ENCODE data around the genes DZIP1 and OXGR1.

DNA sequence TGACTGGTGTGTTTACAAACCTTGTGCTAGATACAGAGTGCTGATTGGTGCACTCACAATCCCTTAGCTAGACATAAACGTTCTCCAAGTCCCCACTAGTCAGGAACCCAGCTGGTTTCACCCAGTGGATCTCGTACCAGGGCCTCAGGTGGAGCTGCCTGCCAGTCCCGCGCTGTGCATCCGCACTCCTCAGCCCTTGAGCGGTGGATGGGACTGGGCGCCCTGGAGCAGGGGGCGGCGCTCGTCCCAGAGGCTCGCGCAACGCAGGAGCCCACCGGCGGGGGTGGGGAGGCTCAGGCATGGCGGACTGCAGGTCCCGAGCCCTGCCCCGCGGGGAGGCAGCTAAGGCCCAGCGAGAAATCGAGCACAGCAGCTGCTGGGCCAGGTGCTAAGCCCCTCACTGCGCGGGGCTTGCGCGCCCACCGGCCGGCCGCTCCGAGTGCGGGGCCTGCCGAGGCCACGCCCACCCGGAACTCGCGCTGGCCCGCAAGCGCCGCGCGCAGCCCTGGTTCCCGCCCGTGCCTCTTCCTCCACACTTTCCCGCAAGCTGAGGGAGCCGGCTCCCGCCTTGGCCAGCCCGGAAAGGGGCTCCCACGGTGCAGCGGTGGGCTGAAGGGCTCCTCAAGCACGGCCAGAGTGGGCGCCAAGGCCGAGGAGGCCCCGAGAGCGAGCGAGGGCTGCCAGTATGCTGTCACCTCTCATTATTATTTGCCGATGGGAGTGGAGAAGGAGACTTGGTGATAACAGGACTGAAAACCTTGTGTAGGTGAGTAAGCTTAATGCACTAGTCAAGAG lies 204.2 kb upstream of the SLITRK1 start:
- PRO-cap, result no peak

GRCh38 chr13:87720568-87721146 lies 49.5 kb downstream of the SLITRK5 start:
- PRO-cap, result no peak

- PRO-cap, result no peak
These were observed 1731.0 kb downstream of the SLITRK5 start for GRCh38 chr13:89402146-89402608.

GRCh38 chr13:91349237-91349542 lies 49.2 kb upstream of the GPC5 start:
- PRO-cap, result no peak

DNA sequence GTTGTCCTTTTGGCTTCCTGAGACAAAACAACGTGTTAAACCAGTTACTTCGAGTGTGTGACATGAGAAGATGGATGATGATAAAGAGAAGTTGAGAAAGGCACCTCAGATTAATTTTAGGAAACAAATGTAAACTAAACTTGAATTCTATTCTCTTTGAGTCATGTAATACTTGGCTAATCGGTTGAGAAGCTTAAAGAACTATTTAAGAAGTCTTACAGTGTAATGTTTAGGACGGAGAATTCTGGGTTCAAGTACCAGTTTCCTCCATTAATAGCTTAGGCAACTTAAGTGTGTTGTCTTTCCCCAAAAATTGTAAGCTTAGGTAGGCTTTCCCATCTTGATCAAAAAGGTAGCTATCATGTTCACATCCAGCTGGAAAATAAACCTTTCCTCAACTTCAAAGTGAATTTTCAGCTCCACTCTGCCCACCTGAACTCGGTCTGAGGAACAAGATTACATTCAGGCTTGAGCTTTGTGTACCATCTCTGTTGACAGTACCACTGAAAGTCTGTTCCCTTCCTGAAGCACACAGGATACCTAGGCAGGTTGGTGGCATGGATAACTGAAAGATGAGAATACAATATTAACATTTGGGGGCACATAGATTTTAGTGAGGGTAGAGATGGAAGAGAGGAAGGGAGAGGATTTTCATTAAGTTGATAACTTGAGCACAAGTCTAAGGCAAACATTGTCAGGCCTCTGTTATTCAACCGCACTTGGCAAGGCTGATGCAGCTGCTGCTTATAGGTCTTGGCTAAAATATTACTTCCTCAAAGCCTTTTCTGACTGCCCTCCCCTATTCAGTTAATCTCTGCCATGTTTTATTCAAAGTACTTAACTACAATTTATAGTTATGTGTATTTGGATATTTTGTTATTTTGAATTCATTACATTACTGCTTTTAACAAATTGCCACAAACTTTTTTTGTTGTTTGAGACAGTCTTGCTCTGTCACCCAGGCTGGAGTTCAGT lies 40.2 kb upstream of the GPC5 start:
- PRO-cap, result no peak

DNA sequence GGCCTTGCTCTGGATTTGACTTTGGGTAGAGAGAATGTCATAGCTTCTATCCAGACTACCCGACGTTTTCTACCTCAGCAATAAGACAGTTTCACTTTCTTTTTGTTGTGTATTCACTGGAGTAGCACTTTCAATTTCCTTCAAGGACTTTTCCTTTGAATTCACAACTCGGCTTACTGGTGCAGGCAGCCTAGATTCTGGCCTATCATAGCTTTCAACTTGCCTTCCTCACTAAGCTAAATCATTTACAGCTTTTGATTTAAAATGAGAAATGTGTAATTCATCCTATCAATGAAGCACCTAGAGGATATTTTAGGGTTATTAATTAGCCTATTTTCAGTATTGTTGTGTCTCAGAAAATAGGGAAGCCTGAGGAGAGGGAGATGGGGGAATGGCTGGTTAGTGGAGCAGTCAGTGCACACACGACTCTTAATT lies 420.3 kb upstream of the GPC6 start:
- PRO-cap, result no peak

DNA sequence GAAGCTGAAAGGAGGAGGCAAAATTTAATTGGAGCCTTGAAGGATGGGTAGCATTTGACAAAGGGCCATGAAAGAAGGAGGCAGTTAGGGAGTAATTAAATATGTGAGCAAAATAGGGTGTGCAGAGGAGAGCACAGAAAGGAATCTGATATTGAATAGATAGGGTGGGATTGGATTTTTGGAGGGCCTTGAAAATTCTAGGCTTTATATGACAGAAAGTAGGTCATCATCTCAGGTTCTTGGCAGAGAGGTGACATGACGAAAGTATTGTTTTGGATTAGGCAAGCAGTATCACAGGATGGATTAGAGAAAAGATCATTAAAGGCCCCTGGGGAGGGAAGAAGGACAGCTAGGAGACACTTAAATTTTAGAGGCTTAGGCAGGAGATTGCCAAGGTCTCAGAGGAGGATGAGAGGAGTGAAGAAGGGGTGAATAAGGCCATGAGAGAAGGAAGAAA lies 8.6 kb downstream of the GPC6 start:
- PRO-cap, result no peak

DNA sequence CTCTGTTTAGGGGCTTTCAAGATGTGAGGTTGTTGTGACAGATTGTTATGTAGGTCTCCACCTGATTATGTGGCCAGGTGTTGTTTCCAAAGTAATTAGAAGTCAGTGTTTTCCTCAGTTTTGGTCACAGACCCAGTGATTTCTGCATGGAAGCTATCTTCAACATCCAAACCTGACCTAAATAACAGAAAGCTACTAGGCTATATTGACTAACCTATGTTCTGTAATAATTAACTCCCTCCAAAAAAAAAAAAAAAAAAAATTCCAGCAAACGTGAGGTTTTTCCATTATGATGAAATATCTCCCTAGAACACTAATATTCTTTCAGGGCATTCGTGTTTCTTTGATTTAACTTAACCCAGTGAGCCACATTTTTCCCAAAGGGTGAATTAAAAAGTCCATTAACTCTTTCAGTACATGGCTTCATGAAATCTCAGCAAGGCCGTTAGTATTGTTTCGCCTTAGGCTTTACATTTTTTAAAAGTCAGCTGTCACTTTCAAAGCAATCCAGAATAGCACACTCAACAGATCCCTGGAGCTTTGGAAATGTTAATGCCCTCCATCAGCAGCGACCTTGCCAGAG lies 175.9 kb downstream of the DCT start:
- PRO-cap, result no peak

DNA sequence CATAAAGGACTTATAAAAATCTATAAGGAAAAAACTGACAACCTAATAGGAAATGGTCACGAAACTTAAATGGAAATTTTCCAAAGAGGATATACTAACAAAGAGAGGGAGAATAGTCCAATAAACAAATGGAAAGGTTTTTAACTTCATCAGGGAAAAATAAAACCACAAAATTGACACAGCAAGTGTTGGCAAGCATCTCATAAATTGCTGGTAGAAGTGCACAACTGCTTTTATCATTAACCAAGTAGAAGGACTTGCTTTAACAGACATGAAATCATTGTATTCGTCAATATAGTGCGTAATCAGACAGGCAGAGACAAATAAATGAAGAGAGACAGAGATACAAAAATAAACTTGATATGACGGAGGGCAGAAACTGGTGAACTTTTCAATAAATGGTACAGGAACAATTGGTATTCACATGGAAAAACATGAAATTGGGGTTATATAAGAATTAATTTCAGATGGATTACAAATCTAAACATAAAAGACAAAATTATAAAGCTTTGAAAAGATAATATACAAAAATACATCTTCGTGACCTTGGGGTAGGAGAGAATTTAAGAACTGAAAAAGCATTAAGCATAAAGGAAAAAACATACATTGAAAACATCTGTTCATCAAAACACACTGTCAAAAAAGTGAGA lies 7.3 kb downstream of the TGDS start:
- PRO-cap, result no peak

DNA sequence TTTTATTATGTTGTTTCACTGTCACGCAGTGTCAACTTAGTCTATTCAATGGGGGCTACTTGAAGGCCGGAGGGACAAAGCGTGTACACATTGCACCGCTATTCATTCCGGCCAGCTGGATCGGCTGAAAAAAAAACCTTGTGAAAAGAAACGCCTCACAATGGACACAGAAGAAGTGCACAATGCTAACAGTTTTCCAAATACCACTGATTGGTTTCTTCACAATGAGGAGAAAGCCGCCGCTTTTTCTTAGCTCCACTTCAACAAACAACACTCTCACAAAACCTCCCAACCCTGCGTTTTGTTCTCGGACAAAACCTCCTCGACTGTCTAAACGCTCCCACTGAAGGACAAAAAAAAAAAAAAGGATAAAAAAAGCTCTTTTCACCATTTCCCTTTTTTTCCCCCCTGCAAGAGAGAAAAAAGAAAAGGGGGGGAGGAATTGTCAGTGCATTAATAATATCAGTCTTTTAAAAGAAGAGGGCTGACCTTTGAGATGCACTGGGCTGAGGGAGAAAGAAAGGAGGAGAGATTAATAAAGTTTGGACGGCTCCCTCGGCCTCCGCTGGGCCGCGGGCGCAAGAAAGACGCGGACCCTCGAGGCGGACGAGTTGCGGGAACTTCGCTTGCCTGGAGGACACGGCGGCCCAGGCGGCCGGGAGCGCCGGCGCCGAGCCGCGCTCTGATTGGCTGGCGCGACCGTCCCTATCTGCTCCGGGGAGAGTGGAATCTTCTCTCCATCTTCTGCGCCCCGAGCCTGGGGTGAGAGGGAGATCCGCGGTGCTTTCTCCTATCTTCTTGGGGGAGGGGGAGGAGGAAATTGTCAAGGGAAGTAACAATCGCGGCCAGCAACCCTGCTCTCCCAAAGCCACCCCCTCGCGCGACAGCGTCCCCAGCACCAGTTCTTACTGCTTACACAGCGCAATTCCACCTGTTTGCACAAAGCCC lies 5.2 kb downstream of the SOX21 start:
- PRO-cap, result no peak

DNA sequence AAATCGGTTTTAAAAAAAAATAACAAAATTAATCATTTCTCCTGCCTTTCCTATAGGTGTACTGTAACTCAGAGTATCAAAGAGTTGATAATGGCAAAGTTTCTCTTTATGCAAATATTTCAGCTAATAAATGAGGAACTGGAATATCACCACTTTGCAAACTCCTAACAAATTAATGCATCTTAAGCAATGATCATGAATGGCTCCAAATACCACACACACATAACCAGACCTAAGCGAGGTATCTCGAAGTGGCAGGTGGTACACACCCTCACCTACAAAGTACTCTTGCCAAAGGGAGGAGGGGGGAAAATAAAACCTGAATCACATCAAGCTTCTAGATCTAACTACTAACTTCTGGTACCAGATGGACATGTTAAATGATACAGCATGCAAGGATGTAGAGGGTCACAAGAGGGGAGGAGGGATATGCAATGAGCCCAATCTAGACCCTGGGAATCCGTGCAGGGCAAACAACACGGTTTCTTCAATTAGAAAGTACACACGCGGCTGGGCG lies 61.4 kb downstream of the ABCC4 start:
- PRO-cap, result no peak

GRCh38 chr13:95492367-95492645 lies 60.2 kb upstream of the CLDN10 start:
- PRO-cap, result no peak

GRCh38 chr13:95644292-95645025 lies at the start of gene DZIP1:
TSS of gene DZIP1 (minus strand) at chr13:95644706.
- PRO-cap, result no peak

DNA sequence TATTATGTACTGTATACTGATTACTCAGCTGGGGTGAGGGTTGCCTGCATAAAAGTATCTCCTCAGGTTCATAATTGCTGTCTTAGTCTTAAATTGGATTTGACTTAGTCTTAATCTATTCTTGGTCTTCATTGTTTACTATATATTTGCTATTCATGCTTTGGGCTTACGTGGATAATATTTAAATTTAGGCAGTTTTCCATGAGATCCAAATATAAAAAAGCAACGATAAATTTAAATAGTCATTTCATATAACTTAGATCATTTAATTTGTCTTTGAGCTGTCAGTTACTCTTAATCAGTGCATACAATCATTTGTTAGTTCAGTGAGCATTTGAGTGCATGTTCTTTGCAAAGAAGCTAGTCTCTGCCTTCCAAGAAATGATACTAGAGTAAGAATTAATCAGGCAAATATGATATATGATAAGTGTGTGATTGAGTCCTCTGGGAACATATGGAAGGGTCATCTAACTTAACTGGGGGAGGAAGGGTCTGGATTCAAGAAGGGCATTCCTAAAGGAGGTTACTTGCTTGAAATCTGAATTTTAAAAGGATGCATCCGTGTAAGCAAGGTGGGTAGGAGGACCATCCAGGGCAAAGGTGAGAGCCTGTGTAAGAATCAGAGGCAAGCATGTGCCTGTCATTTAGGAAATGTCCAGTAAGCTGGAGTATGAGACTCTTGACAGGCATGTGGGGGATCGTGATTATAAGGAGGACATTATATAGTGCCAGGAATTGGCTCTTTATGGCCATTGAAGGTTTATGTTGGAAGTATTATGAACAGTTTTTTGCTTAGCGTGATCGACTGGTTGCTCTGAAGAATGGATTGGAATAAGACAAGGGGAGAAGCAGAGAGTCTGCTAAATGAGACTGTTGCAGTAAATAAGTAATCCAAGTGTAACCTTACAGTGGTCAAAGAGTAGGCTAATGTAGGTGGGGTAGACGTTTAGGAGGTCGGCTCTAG lies 70.2 kb downstream of the DNAJC3 start:
- PRO-cap, result no peak

DNA sequence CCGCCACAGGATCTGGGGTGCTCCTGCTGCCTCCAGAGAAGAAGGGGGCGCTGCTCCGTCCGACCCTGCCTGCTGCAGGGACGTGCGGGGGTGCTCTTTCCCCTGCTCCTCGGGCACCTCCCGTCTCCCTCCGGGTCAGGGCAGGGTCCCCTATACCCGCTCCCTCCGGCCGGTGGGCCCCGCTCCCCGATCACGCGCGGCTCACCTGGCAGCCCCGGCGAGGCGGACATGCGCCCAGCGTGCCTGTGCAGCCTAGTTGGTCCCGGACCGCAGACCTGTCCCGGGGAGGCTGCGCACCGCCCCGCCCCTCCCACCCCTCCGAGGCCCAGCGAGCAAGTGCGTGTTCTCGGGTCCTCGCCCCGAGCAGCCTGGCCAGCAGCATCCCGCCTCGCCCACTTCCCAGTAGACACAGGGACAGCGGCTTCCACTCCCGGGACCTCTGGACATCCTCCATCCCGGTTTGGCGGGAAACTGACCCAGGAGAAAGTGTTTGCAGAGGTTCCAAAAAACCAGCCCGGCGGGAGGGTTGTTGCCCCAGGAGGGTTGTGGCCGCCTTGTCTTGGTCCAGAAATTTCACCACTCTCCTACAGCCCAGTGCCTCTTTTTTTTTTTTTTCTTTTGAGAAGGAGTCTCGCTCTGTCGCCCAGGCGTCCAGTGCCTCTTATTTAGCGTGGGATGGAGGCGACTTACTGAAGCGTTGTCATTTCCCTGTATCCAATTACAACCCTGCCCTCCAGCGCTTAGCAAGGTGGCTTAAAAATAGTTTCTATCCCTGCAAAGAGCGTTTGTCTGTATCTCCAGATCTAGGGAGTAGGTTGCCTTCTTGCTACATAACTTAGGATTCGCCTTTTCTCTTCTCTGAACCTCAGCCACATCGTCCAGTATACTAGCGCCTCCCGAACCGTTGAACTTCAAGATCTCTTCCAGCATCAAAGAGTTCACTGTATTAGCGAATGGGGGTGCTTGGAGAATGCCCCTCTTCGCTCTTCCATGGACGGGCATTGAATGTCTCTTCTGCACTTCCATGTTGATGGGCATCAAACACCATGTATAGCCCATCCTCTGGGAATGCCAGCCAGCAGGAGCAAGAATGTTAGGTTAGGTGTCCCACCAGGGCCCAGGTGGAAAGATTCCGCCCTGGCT lies at the start of gene OXGR1:
Gene OXGR1 (minus strand): TSS at position 384 of the 1,143 bp plus-strand sequence.
- PRO-cap, result no peak

DNA sequence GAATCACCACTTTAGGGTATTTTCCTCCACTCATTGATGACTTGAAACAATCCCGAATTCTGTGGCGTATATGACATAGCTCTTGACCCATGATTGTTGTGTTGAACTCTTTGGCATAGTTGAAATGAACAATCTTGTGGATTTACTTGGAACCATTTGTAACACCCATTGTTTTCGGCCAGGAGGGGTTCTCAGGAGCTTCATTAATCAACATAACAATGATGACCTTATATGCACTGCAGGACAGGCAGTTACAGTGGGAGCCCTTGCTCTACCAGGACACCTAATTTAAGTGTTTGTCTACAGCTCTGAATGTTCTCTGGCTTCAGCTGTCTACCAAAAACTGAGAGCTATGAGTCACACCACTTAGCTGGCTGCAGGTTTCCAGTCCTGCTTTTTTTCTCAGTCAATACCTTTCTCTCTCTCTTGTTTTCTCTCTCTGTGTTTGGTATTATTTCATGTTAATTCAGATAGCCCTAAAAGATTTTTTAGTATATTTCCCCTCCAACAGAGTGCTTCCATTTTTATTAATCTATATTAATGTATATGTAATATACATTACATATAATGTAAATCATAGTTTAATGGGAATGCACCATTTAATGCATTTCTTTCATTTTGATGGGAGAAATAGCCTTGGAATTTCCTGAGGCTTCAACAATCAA lies 105.4 kb upstream of the MBNL2 start:
- PRO-cap, result no peak

- PRO-cap, result no peak
These were observed 11.4 kb downstream of the MBNL2 start for GRCh38 chr13:97233344-97234053.

GRCh38 chr13:97327316-97327837 lies 105.2 kb downstream of the MBNL2 start:
- PRO-cap, result no peak

- PRO-cap, result no peak
These were observed 65.6 kb upstream of the RAP2A start for GRCh38 chr13:97368182-97368966.

- PRO-cap, result no peak
These were observed 64.8 kb upstream of the RAP2A start for GRCh38 chr13:97369092-97369586.

Data from SP-49 (cell line).